Aorta (tissue), 1 donor: ENCODE results near the genes TRIM8, CYP17A1 and PCGF6.

DNA sequence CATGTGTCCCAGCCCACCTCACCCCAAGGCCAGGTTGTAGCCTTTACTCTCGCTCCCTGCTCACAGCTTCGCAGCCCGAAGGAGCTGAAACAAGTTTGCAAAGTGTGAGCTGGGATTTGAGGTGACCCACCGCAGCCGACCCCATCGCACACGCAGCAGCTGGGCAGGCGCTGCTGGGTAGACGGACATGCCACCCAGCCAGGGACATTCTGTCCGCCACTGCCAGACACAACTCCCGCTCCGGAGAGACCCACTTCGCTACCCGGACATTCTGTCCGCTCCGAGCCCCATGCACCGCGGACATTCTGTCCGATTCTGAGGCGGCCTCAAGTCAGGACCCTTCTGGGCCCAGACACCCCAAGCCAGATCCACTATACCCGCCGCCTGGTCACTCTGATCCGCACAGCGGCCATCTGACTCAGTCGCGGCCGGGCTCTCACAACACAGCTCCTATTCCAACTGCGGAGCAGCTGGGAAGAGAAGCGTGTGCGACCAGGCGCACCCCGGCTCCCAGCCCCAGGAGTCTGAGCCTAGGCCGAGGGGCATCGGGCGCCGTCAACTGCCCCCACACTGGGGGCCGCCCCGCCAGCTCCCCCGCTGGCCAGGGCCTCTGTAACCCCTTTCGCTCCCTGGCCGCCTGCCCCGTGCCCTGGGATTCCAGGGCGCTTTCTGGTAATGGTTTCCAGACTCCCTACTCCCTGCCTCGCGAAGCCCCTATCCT is 784 bp downstream of the PITX3 start:
- PRO-cap = no peak

- PRO-cap = bidirectional peak, plus-strand start at chr10:102394548, minus-strand start at chr10:102394355
Observed at GRCh38 chr10:102393919-102394623, 1.4 kb upstream of the NFKB2 start.

DNA sequence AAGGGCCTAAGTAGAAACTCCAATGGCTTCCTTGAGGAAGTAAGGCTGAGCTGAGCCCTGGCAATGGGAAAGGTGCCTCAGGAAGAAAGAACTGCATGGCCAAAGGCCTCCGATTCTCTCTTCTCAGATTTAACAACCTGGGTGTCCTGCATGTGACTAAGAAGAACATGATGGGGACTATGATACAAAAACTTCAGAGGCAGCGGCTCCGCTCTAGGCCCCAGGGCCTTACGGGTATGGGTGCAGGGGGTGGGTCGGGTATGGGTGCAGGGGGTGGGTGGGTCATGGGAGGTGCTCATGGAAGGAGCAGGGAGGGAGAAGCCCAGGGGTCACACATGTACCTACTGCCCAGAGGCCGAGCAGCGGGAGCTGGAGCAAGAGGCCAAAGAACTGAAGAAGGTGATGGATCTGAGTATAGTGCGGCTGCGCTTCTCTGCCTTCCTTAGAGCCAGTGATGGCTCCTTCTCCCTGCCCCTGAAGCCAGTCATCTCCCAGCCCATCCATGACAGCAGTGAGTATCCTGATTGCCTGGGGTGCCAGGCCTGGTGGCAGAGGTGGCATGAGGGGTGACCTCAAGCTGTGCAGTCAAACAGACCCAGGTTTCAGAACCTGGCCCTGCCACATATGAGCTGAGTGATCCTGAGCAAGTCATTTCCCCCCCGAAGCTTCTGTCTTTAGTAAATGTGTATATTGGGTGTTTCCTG is 1.8 kb downstream of the NFKB2 start:
- PRO-cap = no peak

DNA sequence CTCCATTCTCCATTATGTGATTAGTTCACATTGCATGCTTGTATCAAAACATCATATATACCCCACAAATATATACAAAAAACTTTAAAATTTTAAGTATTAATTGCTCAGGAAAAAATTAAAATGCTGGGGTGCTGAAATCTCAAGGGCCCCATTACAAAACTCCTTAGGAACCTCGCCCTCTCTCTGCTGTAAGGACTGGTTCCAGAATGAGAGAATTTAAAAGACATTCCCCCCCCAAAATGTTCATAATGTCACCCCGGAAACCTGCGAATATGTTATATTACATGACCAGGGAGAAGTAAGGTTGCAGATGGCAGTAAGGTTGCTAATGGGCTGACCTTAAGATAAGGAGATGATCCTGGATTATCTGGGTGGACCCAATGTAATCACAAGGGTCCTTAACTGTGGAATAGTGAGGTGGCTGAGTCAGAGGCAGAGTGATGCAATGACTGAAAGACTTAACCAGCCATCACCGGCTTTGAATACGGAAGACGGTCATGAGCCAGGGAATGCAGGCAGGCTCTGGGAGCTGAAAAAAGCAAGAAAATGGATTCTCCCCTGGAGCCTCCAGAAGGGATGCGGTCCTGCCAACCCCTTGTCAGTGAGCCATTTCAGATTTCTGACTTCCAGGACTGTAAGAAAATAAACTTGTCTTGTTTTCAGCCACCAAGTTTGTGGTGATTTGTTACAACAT is 4.4 kb upstream of the C10orf95 start:
- PRO-cap = no peak

- PRO-cap = no peak
Observed at GRCh38 chr10:102628303-102628672, 16.0 kb upstream of the TRIM8 start.

GRCh38 chr10:102643985-102644795 is at the start of gene TRIM8:
TSS of gene TRIM8 (plus strand) at chr10:102644479.
- PRO-cap = no peak

- PRO-cap = no peak
Observed at GRCh38 chr10:102648298-102648824, 4.1 kb downstream of the TRIM8 start.

- PRO-cap = no peak
Observed at GRCh38 chr10:102773898-102774875, 30.4 kb downstream of the WBP1L start.

- PRO-cap = no peak
Observed at GRCh38 chr10:102781421-102781820, 37.7 kb downstream of the WBP1L start.

GRCh38 chr10:102834066-102834562 is 3.1 kb downstream of the CYP17A1 start:
- PRO-cap = no peak

GRCh38 chr10:102837086-102837976 is at the start of gene CYP17A1:
TSS of gene CYP17A1 (minus strand) at chr10:102837413.
- PRO-cap = no peak

GRCh38 chr10:103232257-103232633 is 13.4 kb upstream of the RPEL1 start:
- PRO-cap = no peak

GRCh38 chr10:103240195-103240677 is 5.5 kb upstream of the RPEL1 start:
- PRO-cap = no peak

- PRO-cap = no peak
Observed at GRCh38 chr10:103277262-103278467, 727 bp downstream of the INA start.

- PRO-cap = no peak
Observed at GRCh38 chr10:103350334-103351484, at the start of gene PCGF6. TSS of gene PCGF6 (minus strand) at chr10:103351140.

DNA sequence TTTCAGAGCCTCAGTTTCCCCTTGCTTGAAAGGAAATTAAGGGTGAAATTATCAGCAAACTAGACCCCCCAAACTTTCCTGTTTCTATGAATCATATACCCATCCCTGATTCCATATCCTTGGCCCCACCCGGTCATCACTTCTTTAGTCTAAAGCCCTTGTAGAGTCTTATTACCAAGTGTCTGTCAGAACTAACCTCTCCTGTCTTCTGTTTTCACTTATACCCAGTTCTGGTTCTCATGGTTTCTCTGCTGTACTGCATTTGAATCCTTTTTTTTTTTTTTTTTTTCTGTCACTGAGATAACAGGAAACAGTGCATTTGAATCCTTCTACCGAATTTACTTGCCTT is 490 bp downstream of the PDCD11 start:
- PRO-cap = no peak

GRCh38 chr10:103473291-103473798 is 5.7 kb downstream of the CALHM3 start:
- PRO-cap = no peak

DNA sequence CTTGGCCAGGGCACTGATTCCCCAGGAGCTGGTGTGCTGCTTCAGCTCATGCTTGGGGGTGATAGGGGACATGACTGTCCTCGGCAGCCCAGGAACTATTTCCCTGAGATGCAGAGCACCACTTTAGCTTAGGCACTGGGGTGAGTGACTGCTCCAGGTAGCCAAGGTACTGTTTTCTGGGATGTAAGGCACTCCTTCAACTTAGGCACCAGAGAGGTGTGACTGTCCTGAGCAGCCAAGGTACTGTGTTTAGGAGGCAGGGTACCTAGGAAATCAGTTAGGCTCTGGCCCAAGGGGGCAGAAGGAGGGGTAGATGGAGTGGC is 41.9 kb downstream of the NEURL1 start:
- PRO-cap = no peak

DNA sequence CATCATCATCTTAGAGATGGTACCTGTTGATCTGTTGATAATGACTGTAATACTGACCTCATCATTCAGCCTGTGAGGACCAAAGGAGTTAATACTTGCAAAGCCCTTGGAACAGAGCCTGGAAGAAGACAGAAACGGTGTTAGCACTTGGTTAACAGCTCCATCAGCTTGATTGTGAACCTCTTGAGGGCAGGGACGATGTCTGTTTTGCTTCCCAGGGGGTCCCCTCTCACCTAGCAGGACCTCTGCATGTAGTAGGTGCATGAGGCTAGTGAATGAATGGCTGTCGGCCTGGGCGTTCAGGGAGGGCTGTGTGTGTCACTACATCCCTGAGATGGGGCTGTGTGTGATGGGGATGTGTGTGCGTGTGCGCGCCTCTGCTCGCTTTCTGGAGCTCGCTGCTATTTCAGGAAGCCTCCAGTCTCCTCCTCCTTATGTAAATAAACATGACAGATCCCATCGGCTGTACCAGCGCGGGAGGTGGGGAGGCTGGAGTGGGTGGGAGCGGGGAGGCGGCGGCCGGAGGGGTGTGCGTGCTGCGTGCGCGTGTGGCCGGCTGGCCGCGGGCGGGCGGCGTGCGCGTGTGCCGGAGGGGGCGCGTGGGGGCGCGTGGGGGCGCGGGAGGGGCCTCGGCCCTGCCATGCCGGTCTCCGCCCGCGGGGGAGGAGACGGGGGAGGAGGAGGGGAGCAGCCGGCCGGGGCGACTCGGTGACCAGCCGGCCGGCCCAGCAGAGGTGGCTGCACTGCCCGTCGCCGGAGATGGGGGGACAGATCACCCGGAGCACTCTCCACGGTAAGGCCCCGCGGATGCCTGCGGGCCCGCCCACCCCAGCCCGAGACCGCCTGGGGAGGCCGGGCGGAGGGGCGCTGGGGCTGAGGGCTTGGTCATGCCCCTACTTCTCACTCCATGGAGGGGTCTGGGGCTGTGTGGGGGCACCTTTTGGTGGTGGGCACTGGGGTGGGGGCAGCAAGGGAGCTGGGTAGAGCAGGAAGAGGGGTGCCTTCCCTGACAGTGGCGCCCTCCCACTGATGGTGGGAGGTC is 61.4 kb downstream of the NEURL1 start:
- PRO-cap = no peak

DNA sequence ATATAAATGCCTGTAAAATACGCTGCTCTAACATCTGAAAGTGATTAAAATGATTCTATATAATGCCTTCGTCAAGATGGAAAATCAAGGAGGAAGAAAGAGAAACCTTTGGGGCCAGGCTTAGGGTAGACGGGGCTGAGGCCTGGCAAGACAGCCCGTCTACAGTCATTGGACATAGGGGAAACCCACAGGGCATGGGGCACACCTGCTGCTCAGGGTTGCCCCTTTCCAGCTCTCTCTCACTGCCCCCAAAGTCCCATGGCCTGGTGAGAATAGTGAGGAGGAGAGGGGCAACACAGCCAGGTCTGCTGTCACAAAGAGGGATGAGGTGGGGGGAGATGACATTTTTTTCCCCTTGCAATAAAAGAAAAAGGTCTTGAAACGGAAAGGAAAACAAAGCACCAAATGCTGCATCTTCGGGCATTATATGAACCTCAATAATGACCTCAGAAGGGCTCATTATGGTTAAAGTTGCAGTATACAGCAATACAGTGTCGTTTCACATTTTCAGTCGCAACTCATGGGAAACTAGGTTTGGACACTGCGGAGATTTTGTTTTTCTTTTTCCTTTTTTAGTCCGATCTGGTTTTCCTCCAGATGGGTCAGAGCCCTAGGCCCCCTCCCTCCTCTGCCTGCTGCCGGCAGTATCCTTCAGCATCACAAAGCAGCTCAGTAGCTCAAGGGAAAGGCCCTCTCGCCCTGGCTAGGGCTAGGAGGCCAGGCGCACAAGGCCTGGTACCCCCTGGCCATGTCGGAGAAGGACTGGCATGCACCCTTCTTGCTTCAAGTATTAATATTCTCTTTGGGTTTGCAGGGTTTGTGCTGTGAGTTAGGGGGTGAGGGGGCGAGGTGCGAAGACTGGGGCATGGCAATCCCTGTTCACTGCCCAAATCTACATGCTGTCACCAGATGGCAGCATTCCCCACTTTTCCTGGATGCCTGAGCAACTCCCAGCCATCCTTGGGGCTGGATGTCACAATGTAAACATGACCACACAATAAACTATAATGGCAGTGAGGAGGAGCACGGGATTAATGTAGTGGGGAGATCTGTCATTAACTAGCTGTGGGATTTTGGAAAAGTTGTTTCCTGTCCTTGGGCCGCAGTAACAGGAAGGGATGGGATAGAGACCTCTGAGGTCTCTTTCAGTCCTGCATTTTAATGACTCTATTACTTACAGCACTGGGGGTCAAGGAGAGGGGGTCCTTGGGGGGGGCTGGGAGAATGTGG is 105.0 kb downstream of the NEURL1 start:
- PRO-cap = no peak